Heart (tissue), 3 donors: ENCODE data around the genes RBM46, PDGFC and GRIA2.

DNA sequence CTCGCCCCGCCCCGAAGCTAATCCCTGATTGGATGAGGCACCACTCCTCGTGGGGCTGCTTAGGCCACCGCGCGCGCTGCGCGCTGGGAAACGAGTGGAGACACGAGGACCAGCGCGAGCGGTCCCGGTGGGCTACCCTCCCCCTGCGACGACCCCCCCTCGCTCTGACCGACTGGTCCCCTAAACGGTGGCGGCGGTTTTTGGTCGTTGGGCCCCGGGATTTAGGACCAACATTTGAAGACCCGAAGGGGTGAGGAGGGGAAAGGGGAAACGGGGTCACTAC lies at the start of gene RBM46:
Gene RBM46 (plus strand): TSS at position 86 of the 283 bp plus-strand sequence.
- RAMPAGE, long total RNA, 2 experiments, result no peak in any of the 2 experiments

GRCh38 chr4:155495749-155495984 lies 118.9 kb upstream of the MAP9 start:
- RAMPAGE, long total RNA, 2 experiments, result start-site peak on the plus strand in 1 of 2 experiments, at chr4:155495818-155495919 at its widest, 71 reads per replicate

GRCh38 chr4:155522060-155522530 lies 144.6 kb upstream of the GUCY1A1 start:
- RAMPAGE, long total RNA, 2 experiments, result no peak in any of the 2 experiments

- RAMPAGE, long total RNA, 2 experiments, result no peak in any of the 2 experiments
Observed at GRCh38 chr4:155889438-155890015, 14.0 kb upstream of the TDO2 start.

- RAMPAGE, long total RNA, 2 experiments, result no peak in any of the 2 experiments
Observed at GRCh38 chr4:156837501-156837887, 134.1 kb downstream of the PDGFC start.

GRCh38 chr4:156970274-156970690 lies 1.3 kb downstream of the PDGFC start:
- RAMPAGE, long total RNA, 2 experiments, result no peak in any of the 2 experiments

GRCh38 chr4:156971540-156972493 lies at the start of gene PDGFC:
Gene PDGFC, minus strand, starts transcription at chr4:156971799.
- RAMPAGE, long total RNA, 2 experiments, result no peak in any of the 2 experiments

GRCh38 chr4:157220225-157221013 lies at the start of gene GRIA2:
Gene GRIA2, plus strand, starts transcription at chr4:157220728.
- RAMPAGE, long total RNA, 2 experiments, result no peak in any of the 2 experiments

- RAMPAGE, long total RNA, 2 experiments, result no peak in any of the 2 experiments
Observed at GRCh38 chr4:157222399-157222822, 1.9 kb downstream of the GRIA2 start.

DNA sequence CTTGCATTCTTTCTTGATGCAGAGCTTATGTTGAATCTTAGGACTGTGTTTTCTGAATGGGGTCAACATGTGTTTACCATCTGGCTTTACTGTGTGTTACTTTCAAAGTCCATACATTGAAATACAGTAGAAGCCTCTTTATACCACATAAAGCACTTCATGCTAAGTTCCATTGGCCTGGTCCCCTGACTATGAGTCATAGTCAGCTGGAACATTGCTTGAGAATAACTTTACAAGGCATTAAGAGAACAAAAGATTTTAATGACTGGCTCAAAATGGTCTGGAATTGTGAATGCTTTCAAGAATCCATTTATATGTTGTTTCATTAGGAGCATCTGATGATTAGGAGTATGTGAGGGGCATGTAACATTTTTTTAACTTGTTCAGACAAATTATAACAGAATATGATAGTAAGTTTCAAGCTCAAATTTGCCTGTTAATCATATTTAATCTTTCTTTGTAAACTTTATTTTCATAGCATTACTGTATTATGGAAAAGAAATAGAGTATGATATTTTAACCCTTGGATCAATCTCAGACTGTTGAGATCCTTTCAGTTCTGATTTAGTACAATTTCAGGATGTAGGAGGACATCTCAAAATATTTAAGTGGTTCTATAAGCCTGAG lies 152.4 kb downstream of the GASK1B start:
- RAMPAGE, long total RNA, 2 experiments, result no peak in any of the 2 experiments

GRCh38 chr4:158162722-158163140 lies 10.1 kb downstream of the GASK1B start:
- RAMPAGE, long total RNA, 2 experiments, result no peak in any of the 2 experiments

DNA sequence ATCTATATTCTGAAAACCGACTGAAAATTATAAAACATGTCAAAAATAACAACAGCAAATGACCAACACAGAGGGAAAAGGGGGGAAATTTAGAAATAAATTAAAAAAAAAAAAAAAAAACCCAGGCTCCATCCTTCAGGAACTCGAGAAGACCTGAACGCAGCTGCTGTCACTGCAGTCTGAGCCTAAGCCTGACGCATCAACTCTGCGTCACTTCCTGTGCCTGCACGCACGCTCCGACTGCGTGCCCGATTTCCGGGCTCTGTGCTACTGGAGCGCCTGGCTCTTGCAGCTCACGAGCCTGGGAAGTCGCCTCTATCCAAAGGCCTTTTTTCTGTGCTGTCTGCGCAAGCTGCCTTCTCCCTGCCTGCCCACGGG lies 9.8 kb upstream of the GASK1B start:
- RAMPAGE, long total RNA, 2 experiments, result no peak in any of the 2 experiments

- RAMPAGE, long total RNA, 2 experiments, result no peak in any of the 2 experiments
Observed at GRCh38 chr4:158778071-158778476, 9.2 kb downstream of the FNIP2 start.

DNA sequence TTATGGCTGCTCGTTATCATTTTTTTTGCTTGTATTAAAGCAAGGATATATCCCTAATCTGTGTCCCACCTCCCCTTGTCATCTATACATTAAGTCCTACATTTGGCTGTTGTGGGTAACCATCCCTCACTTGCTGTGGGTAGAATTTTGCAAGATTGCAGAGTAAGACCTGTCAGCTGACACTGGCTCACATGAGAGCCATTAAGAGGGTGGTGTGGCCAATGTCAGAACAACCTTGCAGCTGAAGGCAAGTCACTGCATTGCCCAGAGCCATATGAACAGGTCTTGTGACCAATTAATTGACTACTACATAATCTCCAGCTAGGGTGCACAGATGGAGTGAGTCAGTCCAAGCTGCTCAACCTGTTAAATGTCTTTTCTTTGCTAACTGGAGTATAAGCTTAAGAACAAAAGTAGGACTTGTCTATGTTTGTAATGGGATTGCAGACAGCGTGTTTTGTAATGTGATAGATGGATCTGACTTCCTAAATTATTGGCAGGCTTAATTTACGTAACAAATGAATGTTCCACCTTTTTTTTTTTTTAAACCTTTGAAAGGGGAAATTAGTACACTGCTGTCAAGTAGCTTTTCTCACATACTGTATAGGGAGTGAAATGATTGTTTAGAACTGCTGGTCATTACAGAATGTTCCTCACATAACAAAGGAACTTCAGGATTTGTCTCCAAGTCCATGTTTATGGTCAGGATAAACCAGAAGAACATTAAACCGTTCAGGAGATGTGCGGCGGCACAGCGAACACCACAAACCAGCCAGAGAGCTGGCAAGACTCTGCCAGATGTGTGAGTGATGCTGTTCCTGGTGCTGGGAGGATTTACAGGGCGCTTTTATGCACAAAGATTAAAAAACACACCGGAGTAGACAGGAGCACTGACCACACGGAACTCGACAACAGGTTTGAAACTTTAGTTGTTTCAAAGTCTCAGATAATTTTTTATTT lies 37.0 kb downstream of the FNIP2 start:
- RAMPAGE, long total RNA, 2 experiments, result no peak in any of the 2 experiments

GRCh38 chr4:158809805-158810611 lies 41.2 kb downstream of the FNIP2 start:
- RAMPAGE, long total RNA, 2 experiments, result no peak in any of the 2 experiments

DNA sequence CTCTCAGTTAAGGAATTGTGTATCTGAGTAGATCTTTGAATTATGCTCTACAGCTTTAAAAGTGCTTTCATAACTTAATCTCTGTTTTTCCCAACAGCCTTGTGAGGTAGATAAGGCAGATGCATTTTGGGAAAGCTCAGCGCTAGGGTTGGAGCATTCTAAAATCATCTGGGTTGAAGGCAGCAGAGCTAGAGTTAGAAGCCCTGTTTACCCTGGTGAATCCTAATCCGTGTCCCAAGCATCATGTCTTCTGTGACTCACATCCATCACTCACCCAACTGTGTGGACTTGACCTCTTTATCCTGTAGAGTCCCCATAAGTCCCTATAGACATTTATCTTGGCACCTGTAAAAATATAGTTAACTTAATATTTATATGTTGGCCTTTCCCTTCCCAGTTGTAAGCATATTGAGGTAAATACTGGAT lies 49.9 kb downstream of the FNIP2 start:
- RAMPAGE, long total RNA, 2 experiments, result no peak in any of the 2 experiments

DNA sequence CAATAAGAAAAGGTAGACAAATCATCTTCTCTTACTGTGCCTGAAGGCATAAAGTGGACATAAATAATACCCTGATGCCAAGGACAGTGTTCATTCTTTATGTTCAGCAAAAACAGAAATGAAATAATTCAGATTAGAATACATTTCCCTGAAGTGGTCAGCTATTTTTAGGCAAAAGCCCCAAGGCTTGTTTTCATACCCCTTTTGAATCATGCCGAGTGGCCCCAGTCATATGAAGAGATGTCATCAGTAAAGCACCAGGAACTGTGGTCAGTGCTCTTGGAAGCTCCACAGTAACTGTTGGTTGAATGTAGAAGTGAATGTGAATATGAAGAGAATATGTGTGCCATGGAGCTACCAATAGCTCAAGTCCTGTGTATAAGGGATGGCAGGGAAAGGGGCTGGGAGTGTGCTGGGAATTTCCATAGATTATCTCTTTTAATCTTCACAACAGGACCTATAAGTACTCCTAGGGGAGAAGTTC lies 52.4 kb downstream of the FNIP2 start:
- RAMPAGE, long total RNA, 2 experiments, result no peak in any of the 2 experiments

- RAMPAGE, long total RNA, 2 experiments, result no peak in any of the 2 experiments
Observed at GRCh38 chr4:159042123-159042611, 7.1 kb upstream of the C4orf45 start.

DNA sequence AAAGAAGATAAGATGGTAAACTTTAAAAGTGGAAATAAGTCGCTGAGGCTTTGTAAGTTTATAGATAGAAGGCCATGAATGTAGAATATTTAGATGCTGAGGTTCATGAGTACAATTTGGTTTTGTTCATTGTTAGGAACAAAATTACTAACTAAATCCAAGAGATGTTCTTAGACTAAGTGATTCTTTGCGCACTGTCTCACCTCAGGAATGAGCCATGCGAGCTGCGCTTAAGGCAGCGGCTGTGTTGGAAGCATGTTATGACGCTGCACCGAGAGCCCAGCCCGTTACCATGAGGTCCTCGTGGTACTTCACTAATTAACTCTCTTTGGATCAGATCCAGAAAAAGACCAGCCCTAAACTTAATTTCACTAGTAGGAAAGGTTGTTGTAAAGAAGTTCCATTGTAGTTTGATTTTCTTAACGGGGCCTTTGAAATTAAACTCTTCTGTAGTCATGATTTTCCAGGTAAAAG lies 166.2 kb downstream of the RAPGEF2 start:
- RAMPAGE, long total RNA, 2 experiments, result no peak in any of the 2 experiments

GRCh38 chr4:159282942-159283248 lies 180.0 kb downstream of the RAPGEF2 start:
- RAMPAGE, long total RNA, 2 experiments, result no peak in any of the 2 experiments